Vagina (tissue), 1 donor: ENCODE measurements around a stretch of chr20.

GRCh38 chr20:6039326-6040159, 14.3 kb downstream of the LRRN4 start:
- PRO-cap: no peak
- RAMPAGE, long total RNA: no peak

DNA sequence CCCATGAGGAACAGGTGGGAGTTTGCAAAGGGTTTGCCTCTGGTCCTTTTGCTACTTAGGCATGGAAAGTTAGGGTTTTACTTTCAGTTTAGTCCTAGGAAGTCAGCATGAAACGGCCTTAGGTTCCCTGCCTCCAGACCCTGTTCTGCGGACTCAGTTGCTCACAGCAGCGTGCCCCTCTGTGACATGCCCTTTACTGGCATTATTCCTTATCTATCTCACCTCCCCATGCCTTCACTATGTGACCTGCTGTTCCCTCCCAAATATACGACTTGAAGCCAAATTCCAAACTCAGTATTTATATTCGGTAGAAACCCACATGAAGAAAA, 206.2 kb upstream of the BMP2 start:
- PRO-cap: no peak
- RAMPAGE, long total RNA: no peak

DNA sequence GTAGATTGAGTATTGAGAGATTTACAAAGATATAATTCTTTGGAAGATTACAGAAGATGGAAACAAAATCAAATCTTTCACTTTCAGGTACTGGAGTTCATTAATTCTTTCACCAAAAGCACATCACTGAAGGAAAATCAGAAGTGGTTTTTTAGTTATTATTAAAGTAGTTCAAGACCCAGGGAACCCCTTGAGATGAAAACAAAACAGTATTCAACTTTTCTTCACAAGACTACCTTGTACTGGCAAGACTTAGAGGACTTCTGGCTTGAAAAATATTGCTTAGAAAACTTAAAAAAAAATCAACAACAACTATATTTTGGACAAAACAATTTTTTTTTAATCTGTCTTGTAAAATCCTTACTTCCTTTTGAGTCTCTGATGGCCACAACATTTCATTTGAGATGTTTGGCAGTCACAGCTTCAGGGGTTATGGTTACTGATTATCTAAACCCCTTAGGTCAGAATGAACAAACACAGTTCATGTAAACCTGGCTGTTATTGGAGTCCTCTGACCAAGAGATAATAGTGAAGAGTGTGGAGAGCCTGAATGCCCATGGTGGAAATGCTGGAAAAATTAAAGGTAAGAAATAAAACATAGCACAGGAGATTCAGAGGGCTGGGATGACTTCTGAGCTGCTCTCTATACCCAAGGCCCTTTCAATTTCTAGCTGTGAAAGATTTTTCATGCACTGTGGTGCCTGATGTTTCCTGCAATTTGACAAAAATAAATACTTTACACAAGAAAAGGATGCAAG, 38.3 kb downstream of the TMX4 start:
- PRO-cap: no peak
- RAMPAGE, long total RNA: no peak

GRCh38 chr20:7987026-7987497, 32.5 kb downstream of the TMX4 start:
- PRO-cap: no peak
- RAMPAGE, long total RNA: start-site peak on the minus strand at chr20:7987346-7987372, 18 reads

- PRO-cap: no peak
- RAMPAGE, long total RNA: no peak
These were observed 11.9 kb downstream of the TMX4 start for GRCh38 chr20:8007404-8008290.

DNA sequence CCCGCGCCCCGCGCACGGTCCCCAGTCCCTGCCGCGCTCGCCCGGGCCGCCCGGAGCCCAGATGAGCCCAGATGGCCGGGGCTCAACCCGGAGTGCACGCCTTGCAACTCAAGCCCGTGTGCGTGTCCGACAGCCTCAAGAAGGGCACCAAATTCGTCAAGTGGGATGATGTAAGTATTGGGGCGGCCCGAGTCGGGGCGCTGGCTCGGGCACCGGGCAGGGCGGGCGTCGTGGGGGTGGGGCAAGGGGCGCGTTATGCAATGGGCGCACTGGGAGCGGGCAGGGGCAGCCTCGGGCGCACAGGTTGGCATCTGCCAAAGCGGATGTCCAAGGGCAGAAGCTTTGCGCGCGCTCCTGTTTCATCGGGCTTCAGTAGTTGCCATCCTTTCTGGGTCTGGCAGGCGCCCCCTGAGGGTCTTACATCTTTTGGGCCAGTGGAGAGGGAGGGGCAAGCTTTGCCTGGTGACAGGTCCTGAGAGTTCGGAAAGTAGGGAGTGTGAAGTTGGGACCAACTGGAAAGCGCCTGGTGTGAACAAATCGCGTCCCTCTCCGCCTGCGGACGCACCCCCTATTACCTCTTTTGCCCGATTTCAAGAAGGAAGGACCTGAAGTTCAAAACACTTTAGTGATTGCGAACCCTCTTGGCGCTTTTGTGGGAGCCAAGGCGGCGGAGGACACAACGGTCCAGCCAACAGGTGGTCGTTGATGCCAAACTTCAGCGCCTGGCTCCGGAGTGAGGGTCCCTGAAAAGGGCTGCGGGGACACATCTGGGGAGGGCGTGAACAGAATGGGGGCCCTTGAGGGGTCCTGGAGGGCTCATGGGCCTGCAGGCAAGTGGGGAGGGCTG, 738 bp downstream of the PLCB1 start:
- PRO-cap: bidirectional peak, plus-strand start at position 317 of the sequence, minus-strand start at position 143 of the sequence; unidirectional peak, minus-strand start at position 573 of the sequence
- RAMPAGE, long total RNA: no peak

DNA sequence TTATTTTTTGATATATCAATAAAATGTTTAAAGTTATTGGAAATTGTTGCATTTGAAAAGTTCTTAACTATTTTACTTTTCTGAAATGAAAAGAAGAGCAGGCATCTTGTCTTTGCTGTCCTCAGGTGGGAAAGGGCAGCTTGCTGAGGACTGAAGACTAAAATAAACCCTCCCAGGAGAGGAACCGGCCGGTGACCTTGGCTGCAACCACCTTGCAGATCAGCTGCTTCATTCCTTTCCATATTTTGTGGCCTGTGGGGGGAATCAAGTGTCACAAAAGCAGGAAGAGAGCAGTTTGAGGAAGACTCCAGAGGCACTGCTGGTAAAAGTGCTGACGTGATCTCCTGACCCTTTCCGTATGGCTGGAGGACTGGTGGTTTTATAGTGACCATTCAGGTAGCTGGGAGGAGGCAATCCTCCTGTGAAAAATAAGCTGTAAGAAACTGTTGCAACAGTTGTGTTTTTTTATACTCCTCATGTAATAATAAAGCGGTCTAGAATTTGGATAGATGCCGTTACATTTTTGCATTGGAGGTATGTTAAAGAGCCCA, 157.0 kb downstream of the PLCB4 start:
- PRO-cap: no peak
- RAMPAGE, long total RNA: no peak

GRCh38 chr20:9261713-9262301, 192.9 kb downstream of the PLCB4 start:
- PRO-cap: no peak
- RAMPAGE, long total RNA: start-site peak on the plus strand at chr20:9261938-9262159, 8 reads

DNA sequence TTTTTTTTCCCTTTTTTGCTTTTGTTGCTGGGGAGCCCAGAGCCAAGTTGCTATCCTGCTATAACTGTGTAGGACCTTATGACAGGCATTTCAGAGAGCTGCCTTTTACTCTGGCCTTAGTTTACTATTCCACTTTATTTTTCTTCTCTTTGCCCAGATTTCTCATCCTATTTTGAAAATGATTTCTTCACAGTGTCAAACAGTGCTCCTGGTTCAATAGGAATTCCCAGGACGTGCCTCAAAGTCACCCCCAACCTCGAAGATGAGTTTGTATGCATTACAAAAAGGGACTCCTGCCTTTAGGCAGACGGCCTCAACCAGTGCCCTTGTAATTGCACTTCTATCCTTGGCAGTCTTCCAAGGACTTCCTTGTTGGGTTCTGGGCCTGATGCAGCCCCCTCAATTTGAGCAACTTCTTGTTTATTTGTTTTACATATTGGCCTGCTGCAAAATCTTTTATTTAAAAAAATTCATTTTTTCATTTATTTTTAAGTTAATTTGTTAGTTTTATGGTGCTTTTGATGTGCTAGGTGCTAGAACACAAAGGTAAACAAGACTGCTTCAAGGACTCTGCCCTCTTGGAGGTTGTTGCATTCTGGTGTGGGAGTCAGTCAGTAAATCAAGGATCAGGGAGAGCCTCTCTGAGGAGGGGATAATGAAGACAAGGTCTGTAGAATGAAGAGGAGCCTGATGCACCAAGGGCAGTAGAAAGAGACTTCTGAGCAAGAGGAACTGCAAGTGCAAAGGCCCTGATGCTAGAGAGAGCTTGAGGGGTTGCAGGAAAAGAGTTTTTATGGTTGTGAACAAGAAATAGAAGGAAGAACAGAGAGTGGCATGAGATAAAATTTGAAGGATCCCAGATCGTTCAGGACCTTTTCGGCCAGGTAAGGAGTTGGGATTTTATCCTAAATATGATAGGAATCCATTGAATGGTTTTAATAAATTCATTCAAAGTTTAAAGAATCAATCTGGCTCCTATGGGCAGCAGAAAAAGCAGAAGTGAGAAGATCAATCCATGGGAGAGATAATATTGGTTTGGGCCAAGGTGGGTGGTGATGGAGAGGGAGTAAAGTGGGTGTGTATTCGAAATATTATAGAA, 181.4 kb upstream of the LAMP5 start:
- PRO-cap: no peak
- RAMPAGE, long total RNA: start-site peak on the plus strand centred at position 565 of the sequence, 57 bp wide, 6 reads

- PRO-cap: no peak
- RAMPAGE, long total RNA: no peak
These were observed 51.9 kb upstream of the LAMP5 start for GRCh38 chr20:9462450-9462894.

- PRO-cap: no peak
- RAMPAGE, long total RNA: no peak
These were observed 52.6 kb downstream of the SNAP25 start for GRCh38 chr20:10271177-10271650.

- PRO-cap: no peak
- RAMPAGE, long total RNA: no peak
These were observed 12.0 kb downstream of the SLX4IP start for GRCh38 chr20:10447096-10447571.

- PRO-cap: no peak
- RAMPAGE, long total RNA: no peak
These were observed 19.1 kb downstream of the SLX4IP start for GRCh38 chr20:10454126-10454593.

DNA sequence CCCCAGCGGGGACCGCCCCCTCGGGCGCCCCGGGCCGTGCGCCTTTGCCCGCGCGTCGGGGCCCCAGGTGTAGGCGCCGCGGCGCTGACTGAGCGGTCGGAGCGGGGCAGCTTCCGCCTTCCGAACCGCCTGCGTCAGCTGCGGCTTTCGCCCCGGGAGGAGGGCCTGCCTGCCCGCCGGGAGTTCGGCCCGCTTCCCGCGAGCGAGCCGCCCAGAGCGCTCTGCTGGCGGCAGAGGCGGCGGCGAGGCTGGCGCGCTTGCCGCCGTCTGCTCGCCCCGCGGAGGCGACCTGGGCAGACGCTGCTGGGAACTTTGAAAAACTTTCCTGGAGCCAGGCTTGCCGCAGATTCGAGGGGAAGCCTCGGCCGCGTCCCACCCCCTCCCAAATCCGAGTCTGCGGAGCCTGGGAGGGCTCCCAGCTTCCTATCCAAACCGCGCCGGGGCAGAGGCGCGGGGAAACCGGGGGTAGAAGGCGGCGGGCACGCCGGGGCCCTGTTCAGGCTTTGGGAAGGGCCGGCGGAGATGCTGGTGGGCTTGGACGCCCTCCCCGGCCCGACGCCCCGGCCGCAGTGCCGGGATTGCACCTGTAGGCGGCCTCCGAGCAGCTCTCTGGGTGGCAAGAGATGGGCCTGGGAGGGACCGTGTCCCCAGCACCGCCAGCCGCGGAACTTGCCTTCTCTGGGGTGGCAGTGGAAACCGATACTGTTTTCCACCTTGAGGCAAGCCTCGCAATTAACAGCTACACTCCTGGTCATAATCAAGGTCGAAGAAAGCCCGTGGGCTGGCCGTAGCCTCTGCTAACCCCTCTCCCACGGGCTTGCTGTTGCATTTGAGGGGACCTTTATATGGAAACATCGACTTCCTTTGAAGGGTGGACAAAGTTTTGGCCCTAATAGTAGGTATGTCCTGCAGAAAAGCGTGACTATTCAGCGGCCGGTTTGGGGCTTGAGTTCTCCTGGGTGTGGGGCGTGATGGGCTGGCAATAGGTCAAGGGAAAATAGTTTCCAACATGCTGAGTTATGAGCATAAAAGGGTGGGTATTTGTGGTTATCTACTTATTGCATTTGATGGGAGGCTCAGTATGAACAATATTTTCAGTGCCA, 851 bp upstream of the JAG1 start:
- PRO-cap: bidirectional peak, plus-strand start at position 214 of the sequence, minus-strand start at position 291 of the sequence; bidirectional peak, plus-strand start at position 659 of the sequence, minus-strand start at position 571 of the sequence; unidirectional peak, minus-strand start at position 671 of the sequence
- RAMPAGE, long total RNA: no peak

DNA sequence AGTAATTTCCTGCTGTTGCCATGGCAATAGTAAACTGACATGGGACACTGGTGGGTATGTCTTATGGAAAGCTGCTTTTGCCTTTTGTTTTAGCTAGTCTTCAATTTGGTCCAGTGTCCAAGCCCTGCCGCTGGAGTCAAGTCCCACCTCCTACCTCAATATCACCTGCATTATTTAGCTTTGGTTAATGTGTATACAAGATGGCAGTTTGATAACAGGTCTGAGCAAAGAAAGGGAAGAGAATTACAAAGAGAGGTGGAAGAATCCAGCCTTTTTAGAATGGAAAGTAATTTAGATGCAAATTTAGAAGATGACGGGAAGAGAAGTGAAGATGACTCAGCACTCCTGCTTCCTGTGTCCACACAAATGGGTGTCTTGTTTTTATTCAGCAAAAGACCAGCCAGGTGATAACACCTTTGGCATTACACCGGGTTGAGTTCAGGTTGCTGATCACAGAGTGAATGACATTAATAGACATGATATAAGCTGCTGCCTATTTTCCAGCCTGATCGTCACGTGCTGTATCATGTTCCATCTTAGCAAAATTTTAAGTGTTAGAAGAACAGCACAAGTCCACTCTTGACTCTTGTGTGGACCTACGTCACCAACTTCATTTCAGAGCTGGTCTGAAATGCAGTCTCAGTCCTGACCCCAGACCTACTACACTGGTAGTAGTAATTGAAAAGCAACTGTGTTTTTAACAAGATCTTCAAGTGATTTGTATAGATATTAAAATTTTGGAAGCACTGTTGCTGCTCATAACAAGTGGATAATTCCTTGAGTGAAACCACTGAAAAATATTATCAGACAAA, 110.5 kb upstream of the JAG1 start:
- PRO-cap: no peak
- RAMPAGE, long total RNA: no peak

GRCh38 chr20:11337477-11337690, 580.3 kb upstream of the BTBD3 start:
- PRO-cap: no peak
- RAMPAGE, long total RNA: no peak

DNA sequence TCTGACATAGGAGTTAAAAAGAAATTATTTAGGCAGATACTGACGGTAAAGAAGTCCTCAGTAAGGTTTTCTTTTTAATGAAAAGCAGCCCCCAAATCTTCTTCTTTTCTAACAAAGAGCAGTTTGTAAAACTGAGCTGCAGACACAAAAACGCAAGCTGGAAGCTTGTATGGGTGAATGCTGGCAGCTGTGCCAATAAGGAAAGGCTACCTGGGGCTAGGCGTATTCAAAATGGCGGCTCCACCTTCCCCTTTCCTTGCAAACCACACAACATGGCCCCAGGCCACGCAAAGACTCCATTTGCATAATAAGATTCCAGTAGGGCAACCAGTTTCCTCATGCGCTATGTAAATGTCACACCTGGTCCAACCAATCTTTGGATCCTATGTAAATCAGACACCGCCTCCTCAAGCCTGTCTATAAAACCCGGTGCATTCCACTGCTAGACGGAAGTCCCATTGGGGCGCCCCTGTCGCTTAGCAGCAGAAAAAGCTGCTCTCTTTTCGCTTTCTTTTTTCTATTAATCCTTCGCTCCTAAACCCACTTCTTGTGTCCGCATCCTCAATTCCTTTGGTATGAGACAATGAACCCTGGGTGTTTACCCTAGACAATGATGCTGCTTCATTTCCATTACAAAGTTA, 505.9 kb upstream of the BTBD3 start:
- PRO-cap: no peak
- RAMPAGE, long total RNA: no peak

DNA sequence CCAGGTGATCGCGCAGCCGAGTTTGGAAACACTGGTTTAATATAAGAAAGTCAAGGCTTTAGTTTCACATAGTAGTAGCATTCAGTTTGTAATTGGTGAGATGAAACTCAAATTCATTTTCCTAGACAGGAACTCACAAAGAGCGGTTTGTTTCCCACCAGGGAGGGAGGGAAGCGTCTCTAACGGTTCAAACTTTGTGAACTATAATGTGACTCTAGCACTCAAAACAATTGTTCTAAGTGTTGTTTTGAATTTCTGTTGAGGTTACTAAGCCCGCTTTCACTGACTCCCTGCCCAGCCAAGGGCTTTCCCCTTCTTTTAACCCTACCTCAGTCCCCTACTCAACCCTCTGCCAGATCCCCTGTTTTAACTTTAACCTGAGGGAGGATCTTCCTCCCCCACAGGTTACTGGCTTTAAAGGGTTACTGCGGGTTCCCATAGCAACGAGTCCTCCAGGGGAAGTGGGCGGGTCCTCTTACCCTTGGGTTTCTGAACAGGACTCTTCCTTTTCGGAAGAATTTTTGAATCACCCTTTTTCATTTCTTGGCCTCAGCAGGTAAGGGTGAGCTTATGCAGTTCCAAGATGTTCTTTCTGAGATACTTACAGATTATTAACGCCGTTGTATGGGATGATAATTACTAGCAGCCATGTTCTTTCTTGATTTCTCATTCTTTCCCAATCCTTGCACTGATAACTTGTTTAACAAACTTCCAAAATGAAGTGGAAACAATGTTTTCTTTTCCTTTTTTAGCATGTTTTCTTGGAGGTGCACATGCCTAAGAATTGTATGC, 25.5 kb upstream of the BTBD3 start:
- PRO-cap: no peak
- RAMPAGE, long total RNA: no peak

DNA sequence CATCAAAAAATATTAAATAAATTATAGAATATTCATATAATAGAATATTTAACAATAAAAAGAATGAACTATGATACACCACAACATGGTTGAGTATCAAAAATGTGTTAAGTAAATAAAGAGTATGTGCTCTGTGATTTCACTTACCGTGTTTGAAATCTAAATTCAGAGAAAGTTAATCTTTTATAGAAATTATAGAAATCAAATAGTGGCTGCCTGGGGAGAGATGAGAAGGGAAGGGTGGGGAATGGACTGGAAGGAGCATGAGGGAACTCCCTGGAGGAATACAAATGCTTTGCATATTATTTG, 30.9 kb upstream of the SPTLC3 start:
- PRO-cap: no peak
- RAMPAGE, long total RNA: no peak

DNA sequence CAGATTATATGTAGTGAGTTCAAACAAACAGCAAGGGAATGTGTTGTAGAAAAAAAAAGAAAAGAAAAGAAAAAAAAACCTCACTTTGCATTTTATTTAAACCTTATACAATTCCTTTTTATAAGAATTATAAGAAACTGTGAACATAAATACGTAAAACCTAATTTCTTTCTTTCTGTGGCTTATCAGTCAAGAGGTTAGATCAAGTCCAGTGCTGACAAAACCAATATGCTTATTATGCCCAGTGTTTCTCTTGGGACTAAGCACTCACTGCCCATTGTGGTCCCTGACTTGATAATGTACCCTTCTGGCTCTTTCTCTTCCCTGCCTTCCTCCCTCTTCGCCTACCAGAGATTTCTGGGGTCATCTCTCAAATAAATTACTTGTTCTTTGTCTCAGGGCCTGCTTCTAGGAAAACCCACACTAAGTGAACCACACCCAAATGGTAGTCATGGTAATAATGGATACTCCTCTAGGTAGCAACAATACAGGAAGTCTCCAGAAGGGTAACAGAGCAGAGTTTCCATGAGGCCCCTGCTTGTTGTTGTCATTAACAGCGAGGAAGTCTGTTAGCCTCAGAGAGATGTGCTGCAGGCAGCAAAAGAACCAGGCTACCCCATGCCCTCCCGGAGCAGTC, 9.7 kb downstream of the ISM1 start:
- PRO-cap: no peak
- RAMPAGE, long total RNA: no peak